Bronchus fibroblast of lung (primary cell): ENCODE measurements around the gene ACTR10.

- RAMPAGE, long total RNA = no peak
Measured at GRCh38 chr14:56648491-56649030, 69.0 kb downstream of the TMEM260 start.

DNA sequence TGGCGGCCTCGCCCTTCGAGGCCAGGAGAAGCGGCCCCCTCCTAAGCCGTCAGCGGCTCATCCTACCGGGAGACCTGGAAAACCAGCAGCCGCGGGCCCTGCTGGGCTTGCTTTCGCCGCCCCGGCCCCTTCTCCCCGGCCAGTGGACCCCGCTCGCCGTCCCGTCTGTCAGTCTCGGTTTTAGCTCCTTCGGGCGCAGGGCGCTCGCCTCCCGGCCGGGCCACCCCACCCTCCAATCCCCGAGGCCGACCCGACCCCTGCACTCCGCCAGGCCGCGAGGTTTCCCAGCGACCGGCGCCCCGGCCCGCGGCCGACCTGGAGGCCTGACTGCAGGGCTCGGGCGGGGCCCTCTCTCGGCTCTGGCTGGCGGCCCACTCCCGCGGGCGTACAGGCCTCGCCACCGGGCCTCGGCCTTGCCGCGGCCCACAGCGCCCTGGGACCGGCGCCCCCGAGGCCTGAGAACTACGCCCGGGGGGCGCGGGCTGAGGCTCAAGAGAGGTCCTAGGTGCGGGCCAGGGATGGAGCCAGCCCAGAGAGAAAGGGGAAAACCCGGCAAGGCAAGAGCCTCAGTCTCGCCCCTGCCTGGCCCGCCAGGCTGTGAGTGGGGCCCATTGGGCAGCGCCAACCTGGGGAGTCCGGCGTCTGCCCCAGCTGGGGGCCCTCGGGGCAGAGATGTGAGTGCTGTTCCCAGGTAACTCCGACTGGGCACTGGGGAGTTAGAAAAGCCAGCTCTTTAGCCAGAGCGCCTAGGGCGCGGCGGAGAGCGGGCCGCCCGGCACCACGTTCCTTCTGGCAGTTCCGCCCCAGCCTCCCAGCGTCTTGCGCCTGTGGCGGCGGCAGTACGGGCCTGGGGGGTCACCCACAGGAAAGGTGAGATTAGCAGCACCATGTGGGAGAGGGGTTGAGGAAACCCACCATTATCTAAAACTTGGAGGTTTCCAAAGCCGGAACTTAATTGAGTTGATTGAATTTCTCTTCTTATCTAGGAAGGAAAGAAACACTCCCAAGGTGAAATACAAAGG is 12.0 kb downstream of the OTX2 start:
- RAMPAGE, long total RNA = no peak

DNA sequence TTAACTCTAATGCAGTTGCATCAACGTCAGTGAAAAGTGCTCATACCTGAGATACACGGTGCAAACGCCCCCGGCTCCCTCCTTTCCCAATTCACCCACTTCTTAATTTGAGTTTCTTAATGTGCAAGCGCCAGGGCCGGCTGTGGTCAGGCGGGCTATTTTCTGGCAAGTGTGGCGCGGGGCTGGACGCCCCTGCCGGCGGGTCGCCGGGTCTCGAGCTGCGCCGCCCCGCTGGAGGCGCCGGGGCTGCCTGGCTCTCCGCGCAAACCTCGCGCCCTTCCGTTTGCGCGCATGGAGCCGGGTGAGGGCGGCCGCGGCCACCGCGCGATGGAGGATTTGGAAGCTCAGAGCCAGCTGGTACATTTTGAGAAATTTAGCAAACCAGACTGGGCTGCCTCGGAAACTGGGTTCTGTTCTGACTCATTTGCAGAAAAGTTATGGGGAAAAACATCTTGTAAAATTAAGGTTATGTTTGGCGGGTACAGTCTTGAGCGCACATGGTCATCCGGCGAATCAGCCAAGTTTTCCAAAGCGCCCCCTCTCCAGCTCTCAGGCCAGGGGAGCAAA is 6.3 kb upstream of the OTX2 start:
- RAMPAGE, long total RNA = no peak

DNA sequence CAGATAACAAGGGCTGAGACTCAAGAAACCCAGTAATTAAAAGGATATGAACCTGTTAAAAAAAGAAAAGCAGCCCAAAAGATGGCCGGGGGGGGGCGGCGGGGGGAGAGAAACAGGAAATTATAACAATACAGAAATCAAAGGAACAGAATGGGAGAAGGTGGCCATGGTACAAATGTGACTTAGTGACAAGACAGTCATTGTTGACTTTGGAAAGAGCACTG is 115.0 kb upstream of the CCDC198 start:
- RAMPAGE, long total RNA = no peak

GRCh38 chr14:57963117-57963574 is 97.3 kb upstream of the SLC35F4 start:
- RAMPAGE, long total RNA = no peak

DNA sequence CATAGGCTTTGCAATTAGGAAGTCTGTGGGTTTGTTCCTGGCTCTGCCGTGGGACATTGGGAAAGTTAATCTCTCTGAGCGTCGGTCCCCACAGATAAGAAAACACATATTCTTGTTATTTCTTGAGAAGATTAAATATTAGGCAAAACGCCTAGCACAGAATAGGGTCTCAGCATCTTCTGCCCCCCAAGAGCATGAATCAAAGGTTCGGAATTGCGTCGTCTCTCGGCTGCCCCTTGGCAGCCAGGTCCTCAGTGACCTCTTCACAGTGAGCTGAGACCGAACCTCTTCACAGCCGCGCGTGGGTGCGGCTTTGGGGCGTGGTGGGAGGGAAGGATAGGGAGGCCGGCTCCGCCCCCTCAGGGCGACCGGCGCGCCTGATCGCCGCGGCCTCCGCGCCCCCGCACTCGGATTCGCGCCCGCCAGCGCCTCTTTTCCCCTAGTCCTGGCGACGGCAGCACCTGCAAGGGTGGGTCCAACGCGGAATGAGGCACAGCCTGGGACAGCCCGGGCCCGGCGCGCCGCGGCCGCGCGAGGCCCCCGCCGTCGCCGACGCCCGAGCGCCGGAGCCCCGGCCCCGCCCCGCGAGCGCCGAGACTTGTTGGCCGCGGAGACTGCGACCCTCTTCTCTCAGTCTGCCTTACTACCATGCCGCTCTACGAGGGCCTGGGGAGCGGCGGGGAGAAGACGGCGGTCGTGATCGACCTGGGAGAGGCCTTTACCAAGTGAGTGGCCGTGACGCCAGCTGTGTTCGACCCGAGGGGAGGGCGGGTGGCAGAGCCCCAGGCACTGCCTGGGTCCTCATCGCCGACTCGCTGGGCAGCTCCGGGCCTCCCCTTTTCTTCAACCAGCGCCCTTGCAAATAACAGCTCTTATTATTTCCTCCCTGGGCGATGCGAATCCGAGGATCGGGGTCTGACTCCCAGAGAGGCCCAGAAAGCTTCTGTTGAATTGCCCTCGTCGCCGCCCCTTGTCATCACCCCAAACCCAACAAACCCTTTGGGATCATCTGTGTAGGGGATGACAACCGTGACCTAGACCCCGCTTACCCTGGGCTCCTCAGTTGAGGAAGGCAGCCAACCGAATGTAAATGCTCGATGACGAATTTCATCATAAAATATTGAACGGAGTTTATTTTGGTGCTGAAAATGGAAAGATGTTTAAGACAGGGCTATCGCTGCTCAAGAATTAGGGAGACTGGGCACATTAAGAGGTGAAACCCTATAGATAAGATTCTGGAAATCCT is at the start of gene ACTR10:
Gene ACTR10 (plus strand): TSS at position 580 of the 1,246 bp plus-strand sequence.
- RAMPAGE, long total RNA = start-site peak on the plus strand centred at position 587 of the sequence, 83 bp wide, 3,151 and 1,630 reads in 2 replicates

GRCh38 chr14:58239336-58240355 is 5.0 kb upstream of the PSMA3 start:
- RAMPAGE, long total RNA = no peak

DNA sequence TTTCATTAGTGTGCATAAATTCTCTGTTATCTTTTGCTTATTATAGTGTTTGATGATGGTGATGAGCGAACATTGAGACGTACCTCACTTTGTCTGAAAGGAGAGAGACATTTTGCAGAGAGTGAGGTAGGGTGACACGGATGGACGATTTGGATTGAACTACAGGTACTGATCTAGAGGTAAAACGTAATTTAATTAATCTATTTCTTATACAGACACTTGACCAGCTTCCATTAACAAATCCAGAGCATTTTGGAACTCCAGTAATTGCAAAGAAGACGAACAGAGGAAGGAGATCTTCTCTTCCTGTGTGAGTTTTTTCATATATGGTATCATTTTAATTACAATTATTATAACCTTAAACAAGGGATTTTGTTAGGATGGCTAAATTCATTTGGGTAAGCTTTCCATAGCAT is 20.1 kb downstream of the ARID4A start:
- RAMPAGE, long total RNA = no peak

DNA sequence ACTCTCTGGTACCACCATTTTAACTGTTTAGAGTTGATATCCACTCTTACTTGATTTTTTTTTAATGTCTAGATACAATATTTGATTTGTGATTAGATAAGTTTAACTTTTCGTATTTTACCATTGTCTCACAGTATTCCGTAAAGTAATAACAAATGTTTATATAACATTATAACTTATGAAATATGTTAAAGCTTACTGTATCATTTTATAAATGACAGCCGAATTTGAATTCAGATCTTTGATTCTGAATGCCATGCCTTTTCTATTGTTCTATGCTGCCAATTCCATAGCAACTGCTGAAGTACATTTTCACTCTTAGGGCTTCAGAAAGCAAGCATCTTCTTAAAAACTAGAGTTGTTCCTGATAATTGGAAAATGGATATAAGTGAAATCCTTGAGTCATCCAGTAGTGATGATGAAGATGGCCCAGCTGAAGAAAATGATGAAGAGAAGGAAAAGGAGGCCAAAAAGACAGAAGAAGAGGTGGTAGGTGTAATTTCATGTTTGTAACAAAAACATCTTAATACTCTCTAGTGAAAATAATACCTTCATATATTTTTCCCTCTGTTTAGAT is 31.4 kb downstream of the ARID4A start:
- RAMPAGE, long total RNA = no peak

DNA sequence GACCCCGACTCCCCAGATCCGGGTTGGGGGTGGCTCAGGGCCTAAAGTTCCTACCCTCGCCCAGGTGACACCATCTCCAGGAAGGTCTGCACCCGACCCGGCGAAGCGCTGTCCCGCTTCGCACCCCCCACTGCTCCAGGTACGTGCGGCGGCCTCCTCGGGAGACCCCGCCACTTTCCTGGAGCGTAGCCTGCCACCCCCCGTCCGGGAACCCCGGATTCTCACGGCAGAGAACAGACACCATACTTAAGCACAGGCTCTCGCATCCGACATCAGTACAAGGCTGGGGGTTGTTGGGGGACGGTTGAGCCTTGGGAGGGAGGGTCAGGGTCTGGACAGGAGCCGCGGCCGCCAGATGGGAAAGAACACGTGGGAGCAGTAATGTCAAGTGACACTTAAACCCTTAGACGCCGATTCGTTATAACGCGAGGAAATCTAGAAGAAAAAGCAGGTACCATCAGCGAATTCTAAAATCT is 485 bp downstream of the TIMM9 start:
- RAMPAGE, long total RNA = start-site peak on the minus strand centred at position 363 of the sequence, 20 bp wide, 92 and 94 reads in 2 replicates

GRCh38 chr14:58765271-58765853 is 127.6 kb downstream of the DACT1 start:
- RAMPAGE, long total RNA = no peak

- RAMPAGE, long total RNA = no peak
Measured at GRCh38 chr14:58970178-58970689, 218.2 kb upstream of the DAAM1 start.

DNA sequence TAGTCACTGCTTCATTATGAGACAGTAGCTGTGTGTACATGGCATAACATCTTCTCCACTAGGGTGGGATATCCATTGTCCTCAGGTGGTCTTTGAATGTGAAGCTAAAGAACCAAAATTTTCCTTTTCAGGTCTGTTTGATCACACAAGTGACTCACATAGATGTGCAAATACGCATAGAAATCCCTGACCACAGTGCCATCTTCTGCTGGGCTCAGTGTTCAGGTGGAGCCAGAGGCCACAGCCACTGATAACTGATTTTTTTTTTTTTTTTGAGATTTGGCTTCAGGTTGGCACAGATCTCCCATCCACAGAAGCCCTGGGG is 125.7 kb downstream of the DAAM1 start:
- RAMPAGE, long total RNA = no peak

DNA sequence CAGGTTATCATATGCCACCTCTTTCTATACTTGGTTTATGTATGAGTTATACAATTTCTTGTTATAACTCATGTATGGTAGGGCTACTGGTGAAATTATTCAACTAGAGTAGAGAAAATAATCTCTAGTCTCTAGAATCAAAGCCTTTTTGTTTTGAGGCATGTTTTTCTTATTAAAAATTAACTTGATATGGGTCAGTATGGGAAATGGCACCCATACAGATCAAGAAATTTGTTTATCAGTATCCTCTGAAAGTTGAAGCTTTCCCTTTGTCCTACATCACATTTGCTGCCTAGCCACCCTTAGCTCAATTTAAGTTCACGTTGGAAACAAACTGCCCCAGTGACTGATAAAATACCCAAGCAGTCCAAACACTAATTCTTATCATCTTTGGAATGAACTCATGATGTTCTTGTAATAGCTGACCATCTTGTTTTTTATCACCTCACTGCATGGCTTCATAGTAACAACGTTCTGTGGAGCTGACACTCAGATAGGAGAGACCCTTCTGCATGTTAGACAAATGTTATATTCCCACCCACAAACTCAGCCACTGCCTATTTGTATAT is 93.5 kb downstream of the GPR135 start:
- RAMPAGE, long total RNA = no peak

- RAMPAGE, long total RNA = no peak
Measured at GRCh38 chr14:59464434-59464519, 903 bp downstream of the GPR135 start.

GRCh38 chr14:59630170-59631167 is 53.9 kb upstream of the CCDC175 start:
- RAMPAGE, long total RNA = no peak

GRCh38 chr14:59869224-59870207 is 1.1 kb downstream of the RTN1 start:
- RAMPAGE, long total RNA = no peak

DNA sequence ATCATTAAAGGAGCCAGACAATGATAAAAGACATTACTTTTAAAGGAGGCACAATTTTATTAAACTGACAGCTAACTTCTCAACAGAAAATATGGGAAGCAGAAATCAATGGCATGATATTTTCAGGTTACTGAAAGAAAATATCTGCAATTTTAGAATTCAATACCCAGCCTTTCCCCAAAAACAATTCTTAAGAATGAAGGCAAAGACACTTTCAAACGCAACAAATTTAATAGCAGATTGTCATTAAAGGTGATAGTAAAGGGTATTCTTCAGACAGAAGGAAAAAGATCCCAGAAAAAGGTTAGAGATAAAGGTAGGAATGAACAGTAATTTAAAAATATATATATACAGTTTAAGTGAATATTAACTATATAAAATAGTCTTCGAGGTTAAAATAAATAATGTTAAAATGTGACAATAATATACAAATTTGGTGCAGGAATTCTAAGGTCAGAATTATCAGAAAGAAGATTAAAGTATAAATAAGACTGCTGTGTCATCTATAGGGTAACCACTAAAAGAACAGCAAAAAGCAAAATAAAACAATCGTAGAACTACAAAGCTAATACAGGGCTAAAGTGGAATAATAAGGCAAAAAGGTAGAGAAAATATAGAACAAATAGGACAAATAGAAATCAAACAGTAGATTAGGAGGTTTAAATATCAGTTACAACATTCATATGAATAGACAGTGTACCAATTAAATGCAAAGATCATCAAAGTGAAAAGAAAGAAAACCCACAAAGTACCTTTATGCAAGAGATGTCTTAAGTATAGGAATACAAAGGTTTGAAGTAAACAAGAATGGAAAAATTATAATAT is 26.5 kb downstream of the DHRS7 start:
- RAMPAGE, long total RNA = no peak

GRCh38 chr14:60204887-60205660 is 39.9 kb upstream of the DHRS7 start:
- RAMPAGE, long total RNA = no peak

DNA sequence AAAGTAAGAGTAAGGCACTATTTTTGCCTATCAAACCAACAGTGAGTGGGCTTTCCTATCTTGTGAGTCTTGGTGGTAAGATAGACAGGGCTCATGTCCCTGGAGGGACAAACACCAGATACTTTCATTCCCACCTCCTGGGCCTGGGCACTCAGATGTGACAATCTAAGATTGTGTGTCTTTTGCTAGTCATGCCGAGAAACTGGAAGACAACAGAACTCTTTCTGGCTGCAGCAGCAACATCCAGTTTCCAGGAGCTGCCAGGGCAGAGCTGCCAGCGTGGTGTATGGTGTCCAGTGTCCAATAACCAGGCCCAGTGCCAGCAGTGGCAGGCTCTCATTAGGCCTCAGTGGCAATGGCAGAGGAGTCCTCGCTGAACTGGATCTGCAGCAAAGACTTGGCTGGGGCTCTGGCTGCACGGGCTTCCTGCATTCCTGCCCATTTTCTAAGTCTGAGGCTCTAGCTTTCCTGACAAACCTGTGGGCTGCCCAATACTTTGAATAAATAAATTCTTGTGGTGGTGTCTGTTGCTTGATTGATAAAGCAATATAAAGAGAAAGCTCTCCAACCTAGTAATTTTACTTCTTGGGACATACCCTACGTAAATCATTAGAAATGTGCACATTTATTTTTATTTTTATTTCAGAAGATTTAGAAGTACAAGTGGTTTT is 26.2 kb upstream of the PPM1A start:
- RAMPAGE, long total RNA = no peak